Left colon (tissue), 1 donor: ENCODE measurements around a stretch of chr2.

DNA sequence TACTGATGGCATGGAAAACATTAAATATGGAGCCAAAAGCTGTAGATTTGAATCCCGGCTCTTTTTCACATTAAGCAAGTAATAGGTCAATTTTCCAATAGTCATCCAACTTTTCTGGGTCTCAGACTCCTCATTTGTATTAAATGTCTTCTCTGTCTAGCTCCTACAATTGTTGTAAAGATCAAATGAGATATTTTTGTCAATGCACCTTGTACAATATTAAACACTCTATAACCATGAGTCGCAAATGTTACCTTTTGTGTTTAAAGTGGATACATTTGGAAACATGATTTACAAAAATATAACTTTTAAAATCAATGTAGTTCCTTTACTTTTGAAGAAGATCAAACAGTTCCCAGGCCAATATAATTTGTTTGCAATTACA lies 36.7 kb downstream of the ZEB2 start:
- PRO-cap: no peak

GRCh38 chr2:144490564-144491716 lies 29.0 kb downstream of the ZEB2 start:
- PRO-cap: no peak

GRCh38 chr2:144500275-144501235 lies 19.4 kb downstream of the ZEB2 start:
- PRO-cap: no peak

GRCh38 chr2:144508110-144509018 lies 11.6 kb downstream of the ZEB2 start:
- PRO-cap: unidirectional peak, plus-strand start at chr2:144508270

DNA sequence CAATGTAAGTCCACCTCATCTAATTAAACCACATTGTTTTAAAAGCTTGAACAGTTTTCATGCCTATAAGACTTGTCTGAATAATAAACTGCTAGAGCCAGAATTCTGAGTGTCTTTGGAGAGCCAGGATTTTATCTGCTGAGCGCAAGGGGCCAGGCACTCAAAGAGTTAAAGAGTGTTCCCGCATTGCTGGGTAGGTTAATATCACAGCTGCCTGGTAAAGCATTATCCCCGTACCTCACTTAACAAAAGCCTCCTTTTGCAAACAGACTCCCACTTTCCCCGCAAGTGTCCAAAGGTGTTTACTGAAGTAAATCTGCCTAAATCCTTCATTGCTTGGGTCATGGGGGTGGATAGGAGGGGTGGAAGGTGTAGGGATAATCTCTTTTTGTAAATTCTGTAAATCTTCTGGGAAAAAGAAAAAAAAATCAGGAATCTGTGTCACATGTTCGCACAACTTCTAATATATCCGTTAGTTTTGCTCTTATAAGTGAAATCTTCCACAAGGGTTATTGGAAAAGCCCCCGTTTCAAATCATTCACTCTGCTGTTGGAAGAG lies 10.8 kb downstream of the ZEB2 start:
- PRO-cap: no peak

- PRO-cap: no peak
These were observed 9.4 kb downstream of the ZEB2 start for GRCh38 chr2:144510223-144511286.

GRCh38 chr2:144518100-144518664 lies 1.7 kb downstream of the ZEB2 start:
- PRO-cap: no peak

GRCh38 chr2:144520834-144521390 lies 993 bp upstream of the ZEB2 start:
- PRO-cap: no peak

DNA sequence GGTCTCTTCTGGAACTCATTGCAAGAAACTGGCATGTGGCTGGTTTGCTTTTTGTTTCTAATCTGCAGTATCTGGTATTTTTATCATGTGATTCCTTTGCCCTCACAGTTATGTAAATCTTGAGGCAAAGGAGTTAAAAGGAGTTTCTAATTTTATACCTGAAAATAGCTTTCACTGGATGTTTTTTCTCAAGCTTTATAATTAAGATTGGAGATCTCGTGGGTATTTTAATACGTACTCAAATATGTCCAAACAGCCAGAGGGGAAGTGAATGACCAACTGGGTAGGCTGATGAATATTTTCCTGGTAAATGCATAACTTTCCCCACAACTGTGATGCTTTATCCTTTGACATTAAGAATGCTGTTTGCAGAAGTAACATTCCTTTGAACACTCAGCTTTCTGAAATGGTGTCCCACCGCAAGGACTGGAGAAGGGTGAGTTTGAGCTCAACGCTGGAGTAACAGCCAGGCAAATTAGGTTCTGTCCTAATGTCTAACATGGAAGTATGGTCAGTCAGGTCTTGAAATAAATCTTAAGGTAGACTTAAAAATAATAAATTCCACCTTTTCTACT lies 503.0 kb upstream of the ZEB2 start:
- PRO-cap: no peak

GRCh38 chr2:145751387-145752133 lies 1231.6 kb upstream of the ZEB2 start:
- PRO-cap: no peak

- PRO-cap: no peak
These were observed 1280.4 kb upstream of the ZEB2 start for GRCh38 chr2:145800288-145800830.

DNA sequence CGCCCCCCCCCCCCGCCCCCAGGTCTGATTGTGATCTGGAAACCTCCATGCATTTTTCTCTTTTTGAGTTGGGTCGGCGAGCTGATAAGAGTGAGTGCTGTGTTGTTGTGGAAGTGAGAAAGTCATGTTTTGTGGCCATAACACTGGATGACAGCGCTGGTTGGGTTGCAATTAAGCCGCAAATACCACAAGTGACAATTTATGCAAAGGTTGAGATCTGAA lies 429 bp downstream of the ACVR2A start:
- PRO-cap: no peak

- PRO-cap: no peak
These were observed 243.6 kb downstream of the MBD5 start for GRCh38 chr2:148264356-148265012.

GRCh38 chr2:148645649-148645980 lies 1.1 kb downstream of the EPC2 start:
- PRO-cap: no peak

DNA sequence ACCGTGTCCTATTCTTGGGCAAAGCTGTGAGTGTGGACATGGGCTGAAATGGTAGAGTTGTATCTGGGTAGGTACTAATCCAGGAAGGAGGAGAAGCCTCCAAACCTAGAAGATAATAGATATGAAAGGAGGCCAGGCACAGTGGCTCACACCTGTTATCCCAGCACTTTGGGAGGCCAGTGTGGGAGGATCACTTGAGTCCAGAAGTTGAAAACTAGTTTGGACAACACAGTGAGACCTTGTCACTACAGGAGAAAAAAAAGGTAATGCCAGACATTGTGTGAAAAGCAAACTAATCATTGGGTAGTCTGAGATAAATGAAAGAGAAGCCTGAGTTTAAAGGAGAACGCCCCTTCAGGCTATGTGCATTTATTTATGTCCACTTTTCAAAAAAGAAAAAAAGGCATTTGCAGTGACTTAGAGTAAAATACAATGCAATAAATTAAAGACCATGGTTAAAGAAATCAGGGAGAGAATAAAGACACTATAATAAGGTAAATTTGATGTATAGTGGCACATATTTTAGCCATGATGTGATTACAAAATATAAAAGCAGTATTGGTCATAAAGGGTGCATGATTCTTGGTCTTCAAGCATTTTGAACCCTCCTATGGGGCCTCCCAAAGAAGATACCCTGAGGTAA lies 51.6 kb downstream of the EPC2 start:
- PRO-cap: no peak

GRCh38 chr2:148705933-148706756 lies 61.6 kb downstream of the EPC2 start:
- PRO-cap: no peak

- PRO-cap: no peak
These were observed 362.3 kb downstream of the RND3 start for GRCh38 chr2:150125046-150125615.

DNA sequence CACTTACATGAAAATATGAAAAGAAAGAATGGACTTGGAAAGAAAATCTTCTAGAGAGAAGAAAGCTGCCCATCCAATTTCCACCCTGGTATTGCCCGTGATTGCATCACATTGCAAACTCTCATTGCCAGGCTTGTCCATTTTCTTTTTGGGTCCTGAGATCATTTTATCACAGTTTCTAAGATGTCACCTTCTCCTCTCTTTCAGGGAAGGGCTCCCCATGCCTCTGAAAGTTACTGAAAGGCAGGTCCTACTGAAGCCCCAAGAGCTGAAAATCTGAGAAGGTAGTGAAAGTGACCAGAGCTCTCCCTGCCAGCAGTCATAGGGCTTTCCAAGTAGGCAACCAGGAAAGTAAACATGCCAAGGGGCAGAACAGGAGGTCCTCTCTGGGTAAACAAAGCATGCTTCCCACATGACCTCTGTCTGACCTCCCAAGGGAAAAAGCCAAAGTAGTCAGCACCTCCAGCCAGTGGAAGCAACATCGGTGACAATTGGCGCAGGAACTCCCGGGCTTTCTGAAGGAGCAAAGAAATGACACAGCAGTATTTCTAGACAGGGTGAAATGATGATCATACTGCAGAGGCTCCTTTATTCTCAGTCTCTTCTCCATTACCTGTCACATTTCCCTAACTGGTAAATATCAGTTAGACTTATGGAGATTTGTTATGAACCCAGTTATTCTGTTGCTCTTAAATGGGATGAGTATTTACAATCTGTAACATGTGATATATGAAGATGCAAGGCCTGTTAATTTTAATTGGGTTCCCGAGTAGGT lies 321.2 kb downstream of the RND3 start:
- PRO-cap: no peak

DNA sequence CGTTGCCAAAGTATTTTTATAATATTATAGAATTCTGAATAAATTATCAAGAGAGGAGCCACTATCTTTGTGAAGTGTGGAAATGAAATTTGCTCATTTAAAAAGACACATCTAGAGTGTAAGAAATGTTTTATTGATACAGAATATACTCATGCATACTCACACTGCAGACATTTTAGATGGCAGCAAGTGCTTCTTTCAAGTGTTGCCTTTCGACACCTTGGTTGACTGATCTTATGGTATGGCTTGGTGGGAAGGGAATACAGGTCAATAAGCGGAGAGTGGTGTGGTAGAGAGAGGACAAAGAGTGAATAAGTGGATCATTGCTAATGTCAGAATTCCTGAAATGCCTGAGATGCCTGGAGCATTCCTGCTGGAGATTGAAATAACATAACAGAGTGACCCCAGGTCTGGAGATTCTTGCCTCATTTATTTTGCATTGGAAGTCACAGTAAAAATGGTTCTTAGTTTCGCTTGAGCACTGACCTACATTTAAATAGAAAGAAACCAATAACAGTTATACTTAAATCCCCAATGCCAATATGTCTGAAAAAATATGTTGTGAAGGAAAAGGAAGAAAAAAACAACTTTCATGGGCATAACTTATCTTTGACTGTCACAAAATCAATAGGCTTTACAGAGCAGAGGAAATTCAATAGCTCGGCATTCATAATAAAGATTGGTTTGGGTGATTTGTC lies 76.6 kb downstream of the RND3 start:
- PRO-cap: no peak

- PRO-cap: unidirectional peak, minus-strand start at chr2:150479229
These were observed 8.4 kb downstream of the RND3 start for GRCh38 chr2:150478917-150479543.